SJSA1 (cell line): ENCODE measurements around a stretch of chr10.

GRCh38 chr10:21350467-21350842 lies 175.0 kb downstream of the SKIDA1 start:
- RAMPAGE, long total RNA = no peak

DNA sequence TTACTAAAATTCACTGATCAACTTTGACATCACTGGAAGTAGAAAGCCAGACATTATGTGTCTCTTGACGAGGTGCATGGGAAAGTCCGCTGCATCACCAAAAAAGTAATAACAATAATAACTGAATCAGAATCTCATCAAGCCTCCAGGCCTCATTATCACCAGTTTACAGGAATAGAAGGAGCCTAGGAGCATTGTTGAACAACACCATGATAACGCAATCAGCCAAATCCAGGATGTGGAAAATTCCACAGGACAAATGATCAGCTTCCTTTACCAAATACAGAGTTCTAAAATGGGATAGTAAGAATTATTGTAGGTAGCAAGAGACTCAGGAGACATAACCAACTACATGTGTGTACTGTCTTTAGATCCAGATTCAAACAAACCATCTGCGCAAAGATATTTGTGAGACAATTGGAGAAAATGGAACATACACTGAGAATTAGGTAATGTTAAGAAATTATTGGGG lies 160.6 kb downstream of the SKIDA1 start:
- RAMPAGE, long total RNA = no peak

- RAMPAGE, long total RNA = no peak
Measured at GRCh38 chr10:21368808-21369462, 156.5 kb downstream of the SKIDA1 start.

DNA sequence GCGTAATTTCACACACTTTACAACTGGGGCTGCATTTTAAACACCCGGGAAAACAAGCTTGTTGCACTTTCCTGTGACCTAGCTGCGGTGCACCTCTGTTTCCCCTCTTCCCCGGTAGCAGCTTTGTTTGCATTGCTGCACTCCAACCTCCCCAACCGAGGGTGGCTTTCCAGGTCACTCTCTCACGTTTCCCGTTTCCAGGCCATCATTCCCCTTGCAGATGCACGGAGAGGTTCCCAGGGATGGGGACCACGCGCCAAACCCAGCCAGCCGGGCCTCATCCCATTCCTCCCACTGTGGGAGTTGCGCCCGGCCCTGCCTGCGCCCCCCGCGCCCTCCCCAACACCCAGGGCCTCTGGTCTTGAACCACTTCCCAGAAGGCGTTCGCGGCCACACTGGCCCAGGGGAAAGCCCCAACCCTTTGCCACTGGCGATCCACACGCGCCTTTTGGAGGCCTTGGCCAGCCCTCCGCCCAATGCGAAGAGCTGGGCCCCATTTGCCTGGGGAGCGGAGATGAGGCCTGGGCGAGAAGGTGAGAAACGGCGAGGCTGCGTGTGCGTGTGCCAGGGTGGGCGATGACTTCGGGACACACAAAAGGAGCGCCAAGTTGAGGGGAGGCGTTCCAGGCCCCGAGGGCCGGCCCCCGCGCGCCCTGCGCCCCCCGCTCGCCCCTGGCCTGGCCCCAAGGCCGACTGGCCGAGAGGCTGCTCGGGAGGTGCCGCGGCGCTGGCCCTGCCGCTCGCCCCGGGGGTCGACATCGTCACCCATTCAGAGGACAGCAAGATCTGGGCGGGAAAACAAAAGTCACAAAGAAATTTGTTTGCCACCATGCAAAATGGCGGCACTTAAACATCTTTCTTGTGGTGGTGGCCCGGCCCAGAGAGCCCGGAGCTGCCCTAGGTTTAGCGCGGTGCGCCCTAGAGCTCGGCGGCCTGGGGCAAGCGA lies 15.9 kb downstream of the SKIDA1 start:
- RAMPAGE, long total RNA = no peak

DNA sequence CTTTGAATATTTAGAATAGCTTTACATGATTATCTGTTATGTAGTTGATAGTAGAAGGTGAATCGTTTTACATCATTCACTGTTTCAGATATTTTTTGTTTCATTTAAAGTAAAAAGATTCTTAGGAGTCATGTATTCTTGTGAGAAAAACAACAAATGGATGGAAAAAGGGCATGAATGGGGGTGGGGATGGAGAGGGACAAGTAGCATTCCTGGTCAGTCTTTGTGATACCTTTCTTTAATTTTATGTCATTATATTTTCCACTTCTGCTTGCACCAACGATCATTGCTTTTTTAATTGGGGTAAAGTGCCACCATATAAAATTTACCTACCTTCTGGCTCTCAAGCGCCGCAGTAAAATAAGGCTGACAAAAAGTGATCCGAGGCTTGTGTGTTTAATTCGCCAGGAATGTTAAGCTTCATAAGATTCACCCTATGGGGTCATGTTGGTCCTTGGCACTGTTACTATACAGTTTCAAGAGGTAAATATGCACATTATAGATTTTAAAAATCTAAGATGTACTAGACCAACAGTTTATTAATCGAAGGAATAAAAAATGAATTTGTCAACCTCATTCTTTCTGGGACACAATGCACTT lies 3.3 kb upstream of the SKIDA1 start:
- RAMPAGE, long total RNA = no peak

- RAMPAGE, long total RNA = no peak
Measured at GRCh38 chr10:21724946-21725380, 190.9 kb downstream of the MLLT10 start.

DNA sequence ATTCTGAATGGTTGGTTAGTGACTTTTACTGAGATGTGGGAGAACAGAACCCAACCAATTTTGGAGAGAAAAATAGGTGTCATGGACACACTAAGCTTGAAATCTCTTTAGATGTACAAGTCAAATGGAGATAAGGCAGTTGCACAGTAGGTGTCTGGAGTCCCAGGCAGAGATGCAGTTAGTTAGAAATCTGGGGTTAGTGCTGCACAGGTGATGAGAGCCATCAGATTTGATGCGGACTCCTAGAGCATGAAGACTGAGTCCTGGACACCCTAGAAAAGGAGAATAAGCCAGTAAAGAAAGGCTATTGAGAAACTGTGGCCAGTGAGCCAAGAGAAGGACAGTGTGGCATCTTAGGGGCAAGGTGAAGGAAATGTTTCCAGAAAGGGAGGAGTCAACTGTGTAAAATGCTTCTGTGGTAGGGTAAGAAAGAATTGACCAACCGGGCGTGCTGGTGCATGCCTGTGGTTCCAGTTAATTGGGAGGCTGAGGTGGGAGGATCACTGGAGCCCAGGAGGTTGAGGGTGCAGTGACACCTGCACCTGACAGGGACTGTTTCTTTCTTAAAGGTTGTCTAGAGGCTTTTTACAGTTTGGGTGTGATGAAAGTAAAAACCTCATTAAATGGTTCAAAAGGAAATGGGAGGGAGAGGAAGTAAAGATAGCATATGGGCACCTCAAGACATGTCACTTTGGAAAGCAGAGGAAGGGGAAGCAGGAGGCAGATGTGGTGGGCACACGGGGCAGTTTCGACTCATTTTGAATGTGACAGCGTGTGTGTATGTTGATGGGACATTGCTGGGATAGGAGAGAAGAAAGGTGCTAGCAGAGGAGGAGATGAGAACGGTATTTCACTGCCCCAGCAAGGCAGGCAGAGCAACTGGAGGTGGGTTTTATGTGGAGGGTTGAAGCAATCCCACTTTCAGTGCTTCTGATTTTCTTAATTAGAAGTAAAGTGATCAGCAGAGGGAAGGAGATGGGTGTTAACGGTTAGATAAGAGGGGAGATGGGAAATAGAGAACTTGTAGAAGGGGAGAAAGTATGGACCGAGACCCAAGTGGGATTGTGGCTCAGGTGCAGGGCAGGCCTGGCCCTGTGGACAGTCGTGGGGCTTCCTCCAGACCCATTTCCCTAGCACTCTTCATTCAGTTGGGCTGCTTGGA lies 203.0 kb downstream of the MLLT10 start:
- RAMPAGE, long total RNA = no peak

DNA sequence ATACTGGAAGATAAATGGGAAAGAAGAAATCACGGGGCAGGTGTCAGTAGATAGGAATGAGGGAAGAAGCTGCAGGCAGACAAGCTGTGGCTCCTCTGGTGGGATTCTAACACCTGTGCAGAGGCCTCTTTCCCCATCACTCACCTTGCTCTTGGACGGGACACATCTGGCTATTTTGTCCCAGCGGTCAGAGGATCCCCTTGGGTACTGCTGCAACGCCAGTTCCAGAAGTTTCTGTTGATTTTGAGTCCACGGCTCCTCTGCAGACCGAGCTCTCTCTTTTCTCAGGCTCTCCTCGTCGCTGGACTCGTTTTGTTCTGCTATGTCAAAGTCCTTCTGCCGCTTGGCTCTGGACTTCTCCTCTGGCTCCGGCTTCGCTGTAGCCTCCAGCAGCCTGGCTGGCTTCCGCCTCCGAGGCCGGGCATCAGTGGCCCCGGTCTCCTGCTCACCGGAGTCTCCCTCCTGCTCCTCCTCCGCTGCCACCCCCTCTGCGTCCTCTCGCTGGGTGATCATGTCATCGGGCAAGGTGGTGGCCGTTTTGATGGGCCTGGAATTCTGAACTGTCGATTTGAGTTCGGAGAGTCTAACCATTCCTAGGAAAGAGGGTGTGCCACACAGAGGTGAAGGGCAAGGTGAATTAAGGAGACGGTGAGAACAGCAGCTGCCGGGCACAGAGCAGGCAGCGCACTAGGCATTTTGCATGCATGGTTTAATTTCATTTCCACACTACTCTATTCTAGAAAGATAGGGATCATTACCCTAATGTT lies 225.2 kb downstream of the MLLT10 start:
- RAMPAGE, long total RNA = no peak

- RAMPAGE, long total RNA = no peak
Measured at GRCh38 chr10:22002341-22002655, 1.2 kb downstream of the DNAJC1 start.

DNA sequence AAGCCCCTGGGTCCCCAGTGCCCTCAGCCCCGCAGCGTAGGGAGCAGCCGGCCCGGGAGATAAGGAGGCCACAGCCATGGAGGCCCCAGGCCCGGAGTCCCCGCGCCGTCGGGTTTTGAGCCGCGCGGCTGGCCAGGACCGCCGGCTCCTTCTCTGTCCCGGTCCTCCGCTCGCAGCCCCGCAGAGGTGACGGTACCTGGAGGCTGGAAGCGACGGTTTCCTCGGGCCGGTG lies 35.3 kb upstream of the EBLN1 start:
- RAMPAGE, long total RNA = no peak

- RAMPAGE, long total RNA = no peak
Measured at GRCh38 chr10:22334184-22334872, 11.0 kb upstream of the SPAG6 start.

DNA sequence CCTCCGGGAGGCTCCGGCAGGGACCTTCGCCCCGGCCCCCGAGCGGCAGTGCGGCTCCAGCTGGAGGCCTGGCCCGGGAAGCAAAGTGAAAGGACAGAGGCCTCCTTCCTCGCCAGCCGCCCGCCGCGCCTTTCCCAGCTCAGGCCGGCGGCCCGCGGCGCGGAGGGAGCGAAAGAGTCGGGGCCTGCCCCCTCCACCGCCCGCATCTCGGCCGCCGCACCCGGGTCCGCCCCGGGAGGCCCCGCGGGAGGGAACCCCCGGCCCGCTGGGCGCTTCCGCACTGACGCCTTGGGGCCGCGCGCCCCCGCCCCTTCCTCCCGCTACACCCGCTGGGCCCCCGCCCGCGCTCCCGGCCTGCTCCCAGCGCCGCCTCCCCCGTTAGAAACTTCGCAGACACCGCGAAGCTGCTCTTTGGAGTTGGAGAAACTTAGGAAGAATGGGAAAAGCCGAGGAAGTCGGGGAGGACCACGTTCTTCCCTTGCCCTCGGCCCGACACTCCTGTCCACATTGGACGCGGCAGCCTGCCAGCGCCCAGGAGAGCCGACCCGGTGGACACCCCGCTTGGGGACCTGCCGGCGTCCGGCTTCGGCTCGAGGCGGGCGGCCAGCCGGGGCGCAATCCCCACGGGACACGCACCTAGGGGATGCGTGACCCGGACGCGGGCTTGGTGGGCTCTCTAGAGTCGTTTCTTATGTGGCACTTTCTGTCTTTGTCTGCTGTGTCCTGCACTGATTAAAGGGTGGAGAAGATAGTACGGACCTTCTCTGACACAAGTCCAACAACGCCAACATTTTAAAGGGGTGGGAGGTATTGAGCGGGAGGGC lies 4.3 kb upstream of the SPAG6 start:
- RAMPAGE, long total RNA = no peak

DNA sequence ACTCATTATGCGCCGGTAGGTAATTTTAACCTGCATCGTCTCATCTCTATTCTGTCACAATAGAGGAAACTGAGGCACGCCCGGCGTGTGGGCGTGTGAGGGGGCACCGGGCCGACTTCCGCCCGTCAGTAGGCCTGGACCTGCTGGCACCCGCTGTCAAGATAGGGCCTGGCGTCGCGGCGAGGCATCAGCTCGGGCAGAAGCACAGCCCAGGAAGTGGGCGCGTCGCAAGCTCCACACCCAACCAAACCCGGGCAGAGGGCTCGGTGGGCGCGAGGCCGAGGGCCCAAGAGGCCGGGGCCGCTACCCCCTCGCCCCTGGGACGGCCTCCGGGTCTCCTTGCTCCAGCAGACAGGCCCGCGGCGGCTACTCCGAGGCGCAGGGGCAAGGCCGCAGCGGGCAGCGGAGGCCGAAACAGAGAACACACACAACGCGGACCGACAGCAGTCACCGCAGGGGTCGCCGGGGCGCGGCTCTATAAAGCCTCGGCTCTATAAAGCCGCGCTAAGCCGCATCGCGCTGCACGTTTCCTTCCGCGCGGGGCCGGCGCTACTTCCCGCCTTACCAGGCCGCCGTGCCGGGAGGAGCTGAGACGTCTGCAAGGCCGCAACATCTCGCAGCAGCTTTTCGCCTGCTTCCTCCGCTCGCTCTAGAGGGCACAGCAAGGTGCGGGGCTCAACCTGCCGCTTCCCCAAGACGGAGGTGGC lies 91.3 kb downstream of the SPAG6 start:
- RAMPAGE, long total RNA = no peak

- RAMPAGE, long total RNA = no peak
Measured at GRCh38 chr10:22479405-22479831, 134.1 kb downstream of the SPAG6 start.

GRCh38 chr10:22485182-22485595 lies 139.9 kb downstream of the SPAG6 start:
- RAMPAGE, long total RNA = no peak

DNA sequence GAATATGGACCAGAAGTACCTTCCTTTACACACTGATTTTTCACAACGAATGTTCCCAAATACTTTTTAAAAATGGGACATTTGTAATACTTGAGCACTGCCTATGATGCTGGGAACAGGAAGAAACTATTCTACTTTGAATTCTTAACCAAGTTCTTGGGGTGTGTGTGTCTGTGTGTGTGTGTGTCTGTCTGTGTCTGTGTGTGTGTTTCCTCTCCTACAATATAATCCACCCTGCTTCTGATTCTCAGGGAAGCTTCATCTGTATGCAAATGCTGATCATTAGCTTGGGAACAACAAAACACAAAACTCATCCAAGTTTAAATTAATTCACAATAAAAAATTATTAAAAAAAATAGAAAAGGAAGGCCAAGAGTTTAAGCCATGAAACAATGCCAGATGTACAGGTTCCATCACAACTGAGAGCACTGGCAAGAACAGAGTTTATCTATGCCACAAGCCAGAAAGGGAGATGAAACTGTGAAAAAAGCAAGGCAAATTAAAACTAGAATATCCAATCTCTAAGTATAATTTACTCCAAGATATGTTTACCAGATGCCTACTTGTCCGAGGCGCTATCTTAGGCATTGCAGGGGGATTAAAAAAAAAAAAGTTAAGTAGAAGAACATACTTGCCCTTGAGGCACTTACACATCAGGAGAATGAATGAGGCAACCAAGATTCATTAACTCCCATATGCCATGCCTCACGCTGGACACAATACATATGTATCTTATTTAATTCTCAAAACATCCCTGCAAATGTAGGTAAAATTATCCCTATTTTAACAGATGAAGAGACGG lies 144.7 kb downstream of the PIP4K2A start:
- RAMPAGE, long total RNA = no peak

GRCh38 chr10:22605053-22605673 lies 109.2 kb downstream of the PIP4K2A start:
- RAMPAGE, long total RNA = no peak

- RAMPAGE, long total RNA = no peak
Measured at GRCh38 chr10:22620375-22620937, 93.9 kb downstream of the PIP4K2A start.

GRCh38 chr10:22672848-22673574 lies 41.4 kb downstream of the PIP4K2A start:
- RAMPAGE, long total RNA = no peak

DNA sequence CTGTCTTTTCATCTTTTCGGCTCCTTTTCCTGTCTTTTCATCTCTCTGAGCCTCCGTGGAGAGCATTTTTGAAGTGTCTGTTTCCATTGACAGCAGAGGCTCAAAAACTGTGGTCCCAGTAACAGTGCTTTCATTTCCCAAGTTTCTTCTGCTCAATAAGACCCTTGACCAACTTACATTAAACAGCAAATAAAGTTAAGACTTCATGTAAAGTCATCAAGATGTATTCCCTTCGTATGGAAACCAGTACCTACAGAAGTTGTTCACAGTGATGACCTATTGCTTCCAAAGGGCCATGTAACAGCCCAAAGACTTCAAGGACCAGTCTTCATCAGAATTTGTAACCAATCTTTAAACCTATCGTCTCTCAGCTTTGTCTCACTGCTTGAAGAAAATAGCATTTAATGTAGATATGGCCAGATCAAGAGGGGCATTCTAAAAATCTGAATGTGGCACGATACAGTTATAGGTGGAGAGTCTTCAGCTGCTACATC lies 38.3 kb downstream of the PIP4K2A start:
- RAMPAGE, long total RNA = no peak